Pericardium (tissue), 1 donor: ENCODE results near the genes RNF17, RNF6 and CDX2.

- RRBS, result no CpG with 5 or more reads among the region's 16 CpGs
Observed at GRCh38 chr13:24286107-24286642, 23.2 kb upstream of the C1QTNF9 start.

- RRBS, result no CpG with 5 or more reads among the region's 10 CpGs
Observed at GRCh38 chr13:24709272-24709557, 29.0 kb downstream of the ATP12A start.

GRCh38 chr13:24763949-24764317 is at the start of gene RNF17:
RNF17 (plus strand) TSS chr13:24764169.
- RRBS, result 90% methylated on average over 9 of the region's 22 CpGs

- RRBS, result 86% methylated on average over 11 of the region's 18 CpGs
Observed at GRCh38 chr13:25117198-25117639, 21.3 kb downstream of the PABPC3 start.

DNA sequence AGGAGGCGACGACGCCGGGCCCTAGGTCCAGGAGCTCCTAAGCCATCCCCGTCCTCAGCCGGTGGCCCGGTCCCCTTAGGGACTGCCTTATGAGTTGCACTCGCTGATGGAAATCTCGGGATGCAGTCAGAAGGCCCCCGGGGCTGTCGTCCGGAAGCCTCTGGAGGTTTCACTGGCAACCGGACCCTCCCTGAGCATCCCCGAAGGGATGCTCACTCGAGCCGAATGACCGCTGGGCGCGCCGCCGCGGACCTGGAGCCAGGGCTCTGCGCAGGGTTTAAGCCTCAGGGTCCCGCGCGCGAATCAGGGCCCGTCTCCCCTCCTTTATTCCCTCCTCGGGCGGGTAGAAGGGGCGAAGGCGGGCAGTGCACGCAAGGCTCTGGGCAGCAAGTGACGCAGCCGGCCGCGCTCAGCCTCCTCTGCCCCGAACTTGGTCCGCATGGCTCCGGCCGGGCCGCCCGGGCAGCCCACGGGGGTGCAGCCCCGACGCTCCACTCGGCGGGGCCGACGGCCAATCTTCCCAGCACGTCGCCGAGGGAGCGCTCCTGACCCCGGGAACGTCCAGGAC is 612 bp downstream of the SHISA2 start:
- RRBS, result 4% methylated on average over 25 of the region's 56 CpGs

DNA sequence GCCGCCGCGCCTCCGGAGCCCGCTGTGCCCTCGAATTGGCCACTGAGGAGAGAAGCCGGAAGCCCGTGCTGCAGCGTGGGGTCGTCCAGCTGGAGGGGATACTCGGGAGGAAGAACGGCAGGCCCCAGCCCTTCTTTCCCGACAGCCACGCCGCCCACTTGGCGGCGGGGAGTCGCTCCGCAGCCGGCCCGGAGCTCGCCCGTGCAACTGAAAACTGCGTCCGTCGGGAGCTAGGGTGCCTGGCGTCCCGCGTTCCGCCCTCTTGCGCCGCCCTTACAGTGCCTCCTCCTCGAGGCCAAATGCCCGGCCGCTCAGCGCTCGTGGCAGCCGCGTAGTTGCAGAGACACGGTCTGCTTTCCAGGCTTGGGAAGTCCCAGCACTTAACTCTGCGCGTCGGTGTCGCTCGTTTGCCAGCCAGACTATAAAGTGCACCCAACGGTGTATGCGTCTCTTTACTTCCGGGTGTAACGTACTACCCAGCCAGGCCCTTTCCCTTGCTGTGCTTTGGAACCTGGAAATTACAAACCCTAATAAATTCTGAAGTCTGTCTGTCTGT is at the start of gene RNF6:
Gene RNF6 (minus strand): TSS at position 209 of the 556 bp plus-strand sequence.
- RRBS, result 1% methylated on average over 13 of the region's 49 CpGs

DNA sequence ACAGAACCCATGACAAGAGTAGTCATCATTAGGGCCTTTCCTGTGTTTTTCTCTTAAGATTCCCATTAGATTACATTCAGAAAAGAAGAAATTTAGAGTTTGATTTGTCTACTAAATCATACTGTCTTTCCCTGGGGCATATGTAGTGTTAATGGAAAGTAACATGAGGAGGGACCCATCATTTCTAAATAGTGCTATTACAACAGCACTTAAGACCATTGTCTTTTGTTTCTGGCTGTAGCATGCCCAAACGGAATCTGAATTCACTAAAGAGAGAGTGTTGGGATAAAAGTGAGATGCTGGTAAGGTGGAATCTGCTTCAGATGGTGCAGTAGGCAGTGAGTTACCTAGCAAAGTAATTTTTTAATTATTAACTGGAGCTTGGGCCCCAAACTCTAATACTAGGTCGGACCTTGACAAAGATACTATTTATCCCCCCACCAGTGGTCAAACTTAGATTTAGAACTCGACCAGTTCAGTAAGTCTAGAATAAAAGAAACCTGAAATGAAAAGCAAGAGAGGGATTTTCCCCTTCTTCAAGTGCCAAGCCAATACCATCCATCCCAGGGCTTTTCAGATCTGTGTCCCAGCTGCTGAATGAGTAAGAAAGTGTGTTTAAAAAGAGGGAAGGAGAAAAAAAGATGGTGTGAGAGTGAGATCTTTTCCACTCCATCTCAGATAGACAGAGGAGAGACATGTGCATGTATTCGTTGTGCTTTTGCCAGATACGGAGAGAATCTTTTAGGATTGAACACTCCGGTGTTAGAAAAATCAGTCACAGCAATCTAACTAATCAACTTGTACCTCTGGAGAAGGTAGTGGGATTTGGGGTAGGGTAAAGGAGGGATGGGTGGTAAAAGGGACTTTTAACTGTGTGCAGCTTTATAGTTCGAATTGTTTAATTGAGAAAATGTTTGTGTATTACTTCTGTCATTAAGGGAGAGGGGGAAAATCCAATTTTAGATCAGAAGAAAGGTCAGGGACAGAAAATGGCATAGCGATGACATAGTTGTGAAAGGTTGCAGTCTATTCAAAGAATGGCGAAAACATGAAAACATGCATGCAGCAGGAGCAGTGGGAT is 125.4 kb downstream of the CDK8 start:
- RRBS, result no CpG with 5 or more reads among the region's 9 CpGs

- RRBS, result no CpG with 5 or more reads among the region's 4 CpGs
Observed at GRCh38 chr13:26460611-26460901, 96.9 kb upstream of the WASF3 start.

DNA sequence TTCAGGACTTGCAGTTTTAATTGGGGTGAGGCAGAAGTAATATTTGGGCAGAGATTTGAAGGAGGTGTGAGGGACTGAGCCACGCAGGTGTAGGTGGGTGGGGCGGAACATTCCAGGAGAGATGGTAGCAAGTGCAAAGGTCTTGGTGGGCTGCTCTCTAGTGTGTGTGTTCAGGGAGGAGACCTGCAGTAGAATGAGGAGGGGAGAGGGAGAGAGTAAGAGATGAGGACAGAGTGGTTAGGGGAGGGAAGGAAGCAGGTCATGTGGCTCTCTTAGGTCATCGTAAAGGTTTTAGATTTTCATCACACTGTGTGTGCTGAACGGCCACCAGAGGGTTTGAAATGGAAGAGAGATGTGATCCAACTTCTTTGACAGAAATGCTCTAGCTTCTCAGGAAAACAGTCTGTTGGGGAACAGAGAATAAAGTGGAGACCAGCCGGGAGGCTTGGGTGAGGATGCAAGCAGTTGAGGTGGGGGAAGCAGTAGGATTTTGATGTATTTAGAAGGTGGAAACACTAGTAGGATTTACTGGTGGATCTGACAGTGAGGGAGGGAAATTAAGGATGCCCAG is 33.5 kb downstream of the WASF3 start:
- RRBS, result no CpG with 5 or more reads among the region's 5 CpGs

DNA sequence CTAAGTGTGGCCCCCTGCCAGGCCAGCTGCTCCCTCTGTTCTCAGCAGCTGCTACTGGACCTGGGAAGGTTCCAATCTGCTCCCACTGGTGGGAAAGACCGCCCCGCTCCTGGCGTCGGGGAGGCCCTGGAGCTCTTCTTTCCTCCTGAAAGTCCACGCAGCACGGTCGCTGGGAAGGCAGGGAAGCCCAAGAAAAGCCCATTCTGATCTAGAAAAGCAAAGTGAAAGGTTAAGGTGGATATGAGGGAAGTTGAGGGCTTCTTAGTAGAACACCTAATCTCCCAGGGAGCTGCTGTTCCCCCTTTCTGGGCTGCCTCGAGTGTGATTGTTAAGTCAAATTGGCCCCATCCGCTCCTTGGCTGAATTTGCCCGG is 205.5 kb downstream of the USP12 start:
- RRBS, result no CpG with 5 or more reads among the region's 10 CpGs

DNA sequence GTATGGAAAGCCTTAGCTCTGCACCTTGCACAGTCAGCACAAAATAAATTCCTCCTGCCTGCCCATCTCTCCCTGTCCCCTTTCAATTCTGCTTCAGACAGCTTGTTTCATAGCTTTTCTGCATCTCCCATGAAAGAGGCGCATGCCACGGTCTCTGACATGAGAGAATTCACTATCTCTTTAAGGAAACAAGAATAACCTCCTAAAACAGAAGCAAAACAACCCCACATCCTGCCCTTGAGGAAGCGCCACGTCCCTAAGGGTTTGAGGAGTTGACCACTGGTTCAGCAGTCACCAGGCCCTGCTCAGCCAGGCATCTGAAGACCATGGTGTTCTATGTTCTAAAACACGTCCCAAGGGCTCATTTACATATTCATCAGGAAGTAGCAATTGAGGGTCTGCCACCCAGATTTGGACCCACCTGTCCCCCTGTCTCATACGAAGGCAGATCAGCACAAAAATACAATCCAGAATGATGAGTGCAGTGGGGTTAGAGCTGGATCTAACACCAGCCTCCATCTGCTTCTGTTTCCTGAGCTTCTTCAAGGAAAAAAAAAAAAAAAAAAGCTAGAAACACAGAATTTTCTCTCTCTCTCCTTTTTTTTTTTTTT is 174.2 kb downstream of the USP12 start:
- RRBS, result no CpG with 5 or more reads among the region's 6 CpGs

DNA sequence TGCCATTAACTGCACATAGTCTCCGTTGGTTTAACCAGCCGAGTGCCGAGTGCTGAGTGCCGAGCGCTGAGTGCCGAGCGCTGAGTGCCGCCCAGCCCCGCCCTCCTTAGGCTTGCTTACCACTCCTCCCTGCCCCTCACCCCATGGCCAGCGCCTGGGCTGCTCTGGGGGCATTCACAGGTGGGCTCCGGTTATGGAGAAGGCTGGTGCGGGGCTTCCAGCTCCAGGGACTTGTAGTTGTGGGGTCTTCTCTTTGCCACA is 164.7 kb downstream of the USP12 start:
- RRBS, result no CpG with 5 or more reads among the region's 12 CpGs

DNA sequence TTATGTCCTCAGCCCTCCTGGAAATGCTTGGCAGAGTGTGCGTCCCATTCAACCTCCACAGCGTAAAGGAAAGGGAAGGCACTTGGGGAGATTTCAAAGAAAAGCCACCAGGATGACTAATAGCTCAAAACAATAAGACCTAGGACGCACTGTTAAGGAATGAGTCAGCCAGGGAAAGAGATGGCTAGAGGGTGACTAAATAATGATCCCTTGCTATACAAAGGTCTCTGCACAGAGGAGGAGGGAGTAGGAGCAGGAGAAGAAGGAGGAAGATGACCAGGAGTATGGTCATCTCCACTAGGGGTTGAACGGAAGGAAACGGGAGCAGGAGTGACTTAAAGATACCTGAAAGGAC is 23.6 kb upstream of the USP12 start:
- RRBS, result no CpG with 5 or more reads among the region's 5 CpGs

DNA sequence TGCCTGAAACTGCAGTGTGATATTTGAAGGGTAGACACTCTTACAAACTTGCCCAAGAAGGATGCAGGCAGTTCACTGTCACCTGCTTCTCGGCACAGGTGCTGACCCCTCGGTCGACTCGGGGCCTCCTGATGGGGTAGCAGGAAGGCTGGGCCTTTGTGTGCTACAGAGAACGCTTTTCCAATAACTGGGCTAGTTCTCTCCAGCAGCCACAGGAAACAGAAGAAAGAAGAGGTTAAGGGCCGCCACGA is 5.2 kb upstream of the MTIF3 start:
- RRBS, result no CpG with 5 or more reads among the region's 7 CpGs

- RRBS, result no CpG with 5 or more reads among the region's 11 CpGs
Observed at GRCh38 chr13:27504029-27504793, 53.8 kb upstream of the MTIF3 start.

GRCh38 chr13:27561377-27562124 is 58.8 kb downstream of the LNX2 start:
- RRBS, result no CpG with 5 or more reads among the region's 1 CpG

GRCh38 chr13:27665466-27666532 is 44.1 kb downstream of the POLR1D start:
- RRBS, result no CpG with 5 or more reads among the region's 23 CpGs

- RRBS, result 0% methylated on average over 3 of the region's 46 CpGs
Observed at GRCh38 chr13:27917070-27917895, 2.5 kb upstream of the PDX1 start.

DNA sequence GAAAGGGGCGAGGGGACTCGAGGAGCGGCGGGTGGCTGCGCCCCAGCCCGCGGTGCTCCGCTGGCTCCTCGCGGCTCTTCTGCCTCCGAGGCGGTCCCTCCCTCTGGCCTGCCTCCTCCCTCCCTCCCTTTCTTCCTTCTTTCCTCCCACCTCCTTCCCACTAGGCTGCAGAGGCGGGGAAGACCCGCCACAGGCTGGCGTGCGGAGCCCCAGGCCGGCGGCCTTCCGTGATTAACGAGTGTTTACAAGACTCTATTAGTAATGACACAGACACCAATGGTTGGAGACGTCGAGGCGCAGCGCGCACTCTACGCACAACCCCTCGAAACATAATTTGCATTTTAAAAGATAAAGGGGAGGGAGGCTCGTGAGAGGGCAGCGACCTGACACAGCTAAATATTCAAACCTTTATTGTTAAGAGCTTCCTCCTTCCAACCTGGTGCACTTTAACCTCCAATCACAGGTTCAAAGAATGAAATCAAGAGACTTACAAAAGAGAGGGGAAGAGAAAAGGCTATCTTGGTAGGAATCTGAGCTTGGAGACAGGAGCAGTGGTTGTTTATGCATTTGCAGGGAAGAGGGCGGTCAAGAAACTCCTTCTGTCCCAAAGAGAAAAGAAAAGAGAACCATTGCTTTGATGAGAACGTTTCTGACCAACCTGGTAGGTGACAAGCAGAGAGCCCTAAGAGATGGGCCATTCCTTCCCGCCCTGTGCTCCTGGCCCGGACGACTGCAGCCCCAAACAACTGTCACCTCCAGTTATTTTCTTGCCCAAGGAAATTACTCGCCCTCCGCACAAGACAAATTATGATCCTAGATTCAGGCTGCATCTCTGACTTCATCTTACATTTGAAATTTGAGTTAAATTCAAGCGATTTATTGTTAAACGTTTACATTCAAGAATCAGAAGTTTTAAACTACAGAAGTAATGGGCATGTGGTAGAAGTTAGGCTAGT is at the start of gene CDX2:
Gene CDX2 (minus strand): TSS at position 233 of the 956 bp plus-strand sequence.
- RRBS, result no CpG with 5 or more reads among the region's 38 CpGs

GRCh38 chr13:27980275-27981625 is 7.7 kb downstream of the URAD start:
- RRBS, result 6% methylated on average over 16 of the region's 64 CpGs